ENCODE data around the genes TYW5 and KCTD18.

DNA sequence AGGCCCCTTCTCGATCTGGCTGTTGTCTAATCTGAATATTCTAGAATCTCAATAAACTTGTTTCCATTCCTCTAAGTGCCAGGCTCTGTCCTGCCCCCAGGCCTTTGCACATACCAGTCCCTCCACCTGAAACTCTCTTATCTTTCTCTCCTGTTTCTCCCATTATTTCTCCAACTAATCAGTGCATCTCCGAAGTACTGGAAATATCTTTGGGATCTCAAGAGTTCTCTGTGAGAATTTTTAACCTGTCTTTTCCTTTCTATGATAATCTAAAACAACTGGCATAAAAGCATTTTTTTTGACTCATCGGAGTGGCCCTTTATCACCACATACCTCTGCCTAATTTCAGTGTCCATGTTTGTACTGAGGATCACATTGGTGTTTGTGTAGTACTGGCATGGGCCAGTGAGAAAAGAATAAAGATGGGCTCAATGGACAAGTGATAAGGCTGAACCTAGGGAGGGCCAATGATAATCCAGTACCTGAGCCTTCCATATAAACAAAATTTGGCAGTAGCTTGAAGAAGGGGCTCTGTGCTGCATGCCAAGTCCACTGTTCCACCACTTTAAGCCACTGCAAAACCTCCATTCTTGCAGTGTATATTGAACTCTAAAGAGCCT lies 168.5 kb upstream of the PGAP1 start:
- RRBS = no CpG with 5 or more reads among the region's 3 CpGs

DNA sequence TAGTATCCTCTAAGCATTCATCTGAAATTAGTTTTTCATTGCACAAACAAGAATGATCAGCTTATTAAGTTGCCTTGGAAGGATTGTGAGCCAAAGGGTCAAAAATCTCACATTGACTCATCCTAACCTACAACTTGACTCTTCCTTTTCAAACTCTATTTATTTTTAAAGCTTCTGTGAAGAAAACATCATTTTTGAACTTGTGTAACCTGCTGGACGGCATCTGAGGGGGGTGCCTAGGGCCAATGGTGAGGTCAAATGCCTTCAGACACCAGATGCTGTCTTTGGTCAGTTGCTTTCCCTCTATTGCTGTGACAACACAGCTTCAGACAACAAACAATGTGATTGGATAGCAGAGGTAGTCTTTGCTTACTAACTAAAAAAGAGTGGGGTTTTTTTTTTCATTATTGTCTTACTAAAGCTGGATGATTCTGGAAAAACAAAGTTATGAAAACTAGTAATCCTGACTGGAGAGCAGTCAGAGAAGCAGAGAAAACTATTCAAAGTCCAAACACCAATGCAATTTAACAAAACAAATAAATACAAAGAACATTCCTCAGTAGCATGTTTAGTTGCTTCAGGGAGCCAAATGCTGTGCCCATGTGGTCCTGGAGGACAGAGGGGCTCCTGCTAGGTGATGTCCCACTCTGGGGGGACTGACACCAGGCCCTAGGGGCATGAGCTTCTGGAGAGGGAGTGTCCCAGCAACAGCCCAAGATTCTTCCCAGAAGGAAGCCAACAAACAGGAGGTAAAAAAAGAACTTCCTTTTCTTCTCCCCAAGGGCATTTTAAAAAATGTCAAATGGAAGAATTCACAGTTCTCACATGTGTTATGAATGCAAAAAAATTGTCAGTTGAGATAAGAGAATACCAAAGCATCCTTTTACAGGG lies 180.9 kb upstream of the PGAP1 start:
- RRBS = no CpG with 5 or more reads among the region's 1 CpG

- RRBS = no CpG with 5 or more reads among the region's 5 CpGs
Observed at GRCh38 chr2:197208912-197209752, 101.4 kb downstream of the ANKRD44 start.

DNA sequence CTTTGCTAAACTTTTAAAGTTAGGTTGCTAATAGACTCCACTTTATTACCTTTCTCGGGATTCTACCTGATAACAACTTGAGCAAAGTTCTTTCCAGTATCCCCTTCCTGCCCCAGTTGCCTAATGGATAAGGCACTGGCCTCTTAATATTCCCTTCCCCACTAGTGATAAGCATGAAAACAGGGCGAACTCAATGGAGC lies 76.0 kb downstream of the ANKRD44 start:
- RRBS = no CpG with 5 or more reads among the region's 2 CpGs

DNA sequence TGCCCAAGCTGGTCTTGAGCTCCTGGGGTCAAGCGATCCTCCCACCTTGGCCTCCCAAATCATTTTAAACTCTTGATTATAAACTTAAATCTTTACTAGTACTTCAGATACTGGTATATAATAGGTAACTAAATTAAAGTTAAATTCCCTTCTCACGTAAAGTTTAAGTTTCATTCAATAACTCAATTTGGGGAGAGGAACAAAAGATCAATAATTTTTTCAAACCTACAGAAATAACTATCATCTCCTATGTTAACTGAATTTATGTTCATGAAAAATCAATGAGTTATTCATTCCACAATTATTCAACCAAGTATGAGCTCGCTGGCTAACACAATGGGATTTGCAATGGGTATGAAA lies 40.6 kb downstream of the SF3B1 start:
- RRBS = no CpG with 5 or more reads among the region's 3 CpGs

- RRBS = no CpG with 5 or more reads among the region's 5 CpGs
Observed at GRCh38 chr2:197442765-197443285, 8.0 kb upstream of the SF3B1 start.

- RRBS = no CpG with 5 or more reads among the region's 49 CpGs
Observed at GRCh38 chr2:197498715-197499523, 721 bp downstream of the HSPD1 start.

DNA sequence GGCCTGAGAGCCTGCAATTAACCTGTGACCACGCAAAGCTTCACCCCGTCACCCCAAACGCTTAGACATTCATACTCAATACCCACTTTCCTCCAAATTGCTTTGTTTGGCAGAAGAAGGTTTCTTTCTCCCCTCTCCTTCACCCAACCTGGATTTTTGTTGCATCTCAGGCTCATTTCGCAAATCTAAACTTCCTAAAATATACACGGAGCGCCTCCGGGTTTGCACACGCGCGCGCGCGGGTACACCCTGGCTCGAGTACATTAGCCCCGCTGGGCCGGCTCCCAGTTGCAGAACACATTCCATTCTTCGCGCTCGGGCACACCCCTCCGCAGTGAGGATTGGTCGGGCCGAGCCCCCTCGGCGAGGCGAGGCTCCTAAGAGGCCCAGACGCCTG lies 245 bp upstream of the PLCL1 start:
- RRBS = 2% methylated on average over 10 of the region's 26 CpGs

DNA sequence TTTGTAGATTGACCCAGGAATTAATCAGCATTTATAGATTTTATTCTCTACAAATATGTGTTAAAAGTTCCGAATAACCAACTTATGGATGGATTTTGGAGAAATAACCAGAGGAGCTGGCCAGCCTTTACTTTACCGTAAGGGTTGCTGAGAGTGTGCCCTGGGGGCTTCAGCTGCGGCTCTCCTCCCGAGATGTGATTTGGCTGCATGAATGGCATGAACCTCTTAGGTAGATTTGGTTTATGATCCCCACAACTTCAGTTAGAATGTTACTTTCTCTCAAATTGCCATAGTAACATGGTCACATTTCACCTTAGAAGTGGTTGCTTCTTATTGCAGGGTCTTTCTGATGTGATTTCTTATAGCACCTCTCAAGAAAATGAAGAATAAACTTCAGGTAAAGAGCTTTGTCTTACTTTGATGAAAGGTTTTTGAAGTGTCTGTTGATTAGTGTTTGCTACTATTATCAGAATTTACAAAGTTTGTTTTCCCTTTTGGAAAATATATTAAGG lies 5.6 kb downstream of the PLCL1 start:
- RRBS = no CpG with 5 or more reads among the region's 4 CpGs

GRCh38 chr2:199455394-199456706 lies 1.9 kb downstream of the SATB2 start:
- RRBS = 16% methylated on average over 32 of the region's 75 CpGs

GRCh38 chr2:199463966-199464376 lies 6.2 kb upstream of the SATB2 start:
- RRBS = 4% methylated on average over 6 of the region's 33 CpGs

GRCh38 chr2:199911482-199912306 lies 601 bp downstream of the C2orf69 start:
- RRBS = no CpG with 5 or more reads among the region's 53 CpGs

GRCh38 chr2:199954921-199955905 lies at the start of gene TYW5:
TYW5 (minus strand) TSS chr2:199955491.
- RRBS = 2% methylated on average over 17 of the region's 64 CpGs

GRCh38 chr2:200156434-200156717 lies 150.1 kb upstream of the SPATS2L start:
- RRBS = no CpG with 5 or more reads among the region's 2 CpGs

DNA sequence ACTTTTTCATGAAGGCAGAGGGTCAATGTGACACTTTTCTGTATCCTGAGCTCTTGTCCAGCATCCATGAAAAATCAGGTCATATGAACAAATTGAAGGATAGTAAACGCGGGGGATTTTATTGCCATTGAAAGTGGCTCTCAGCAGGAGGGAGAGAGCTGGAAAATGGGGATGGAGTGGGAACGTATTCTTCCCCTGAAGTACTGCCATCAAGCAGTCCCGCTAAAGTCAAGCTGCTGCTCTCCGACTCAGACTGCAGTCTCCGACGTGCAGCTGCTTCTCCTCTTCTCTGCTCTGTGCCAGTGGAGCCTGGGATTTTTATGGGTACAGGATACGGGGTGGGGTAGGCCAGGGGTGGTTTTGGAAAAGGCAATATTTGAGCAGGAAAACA lies 33.1 kb downstream of the KCTD18 start:
- RRBS = no CpG with 5 or more reads among the region's 8 CpGs

- RRBS = no CpG with 5 or more reads among the region's 7 CpGs
Observed at GRCh38 chr2:200509090-200509568, 739 bp downstream of the KCTD18 start.

GRCh38 chr2:200509569-200510384 lies at the start of gene KCTD18:
KCTD18 (minus strand) TSS chr2:200510068.
- RRBS = 2% methylated on average over 53 of the region's 79 CpGs

DNA sequence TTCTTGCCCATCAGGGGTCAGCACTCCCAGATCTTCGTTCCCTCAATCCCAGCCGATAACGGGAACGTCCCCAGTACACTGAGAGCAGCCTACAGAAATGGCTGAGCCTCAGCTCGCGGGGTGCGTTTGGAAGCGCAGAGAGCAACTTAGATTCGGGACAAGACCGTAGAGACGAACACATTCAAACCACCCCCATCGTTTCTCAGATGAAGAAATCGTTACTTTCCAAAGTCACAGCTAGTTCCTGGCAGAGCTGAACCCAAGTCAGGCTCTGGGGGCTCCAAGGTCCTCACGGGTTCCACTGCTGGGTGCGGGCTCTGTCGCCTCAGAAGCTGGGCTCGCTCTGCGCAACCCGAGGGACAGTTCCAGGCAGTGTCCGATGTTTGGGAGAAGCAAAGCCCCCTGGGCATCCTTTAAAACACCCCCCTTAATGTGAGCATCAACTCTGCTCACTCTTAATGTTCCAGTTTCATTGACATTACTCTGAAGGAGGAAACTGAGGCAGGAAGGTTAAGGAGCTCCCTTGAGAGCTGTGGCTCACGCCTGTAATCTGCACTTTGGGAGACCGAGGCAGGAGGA lies 741 bp downstream of the AOX1 start:
- RRBS = no CpG with 5 or more reads among the region's 22 CpGs

- RRBS = no CpG with 5 or more reads among the region's 9 CpGs
Observed at GRCh38 chr2:200612272-200612797, 26.5 kb downstream of the AOX1 start.

DNA sequence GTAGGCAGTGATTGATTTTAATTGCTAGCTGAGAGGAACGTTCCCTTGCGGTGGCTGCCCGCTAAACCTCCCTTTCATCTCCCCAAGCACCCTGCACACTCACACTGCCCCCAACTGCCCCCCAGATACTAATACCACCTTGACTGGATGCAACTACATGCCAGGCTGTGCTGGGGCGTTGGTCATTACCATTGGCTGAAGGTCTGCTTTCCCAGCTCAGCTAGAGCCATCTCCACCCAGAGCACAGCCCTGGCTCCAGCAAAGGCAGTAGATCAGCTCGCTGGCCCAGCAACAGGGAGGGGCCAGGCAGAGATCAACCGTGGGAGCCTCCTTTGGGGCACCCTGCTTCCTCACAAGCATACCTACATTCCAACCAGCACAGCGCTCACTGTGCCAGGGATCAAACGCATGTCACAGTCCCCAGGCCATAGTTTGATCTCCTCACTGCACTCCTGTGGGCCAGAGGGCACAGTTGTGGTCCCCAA lies 70.3 kb upstream of the BZW1 start:
- RRBS = no CpG with 5 or more reads among the region's 8 CpGs

Measured in epidermal melanocyte (primary cell).